Skeletal muscle cell (primary cell): ENCODE data around the genes SLC17A1, H4C6, H3C7 and H2BC9.

DNA sequence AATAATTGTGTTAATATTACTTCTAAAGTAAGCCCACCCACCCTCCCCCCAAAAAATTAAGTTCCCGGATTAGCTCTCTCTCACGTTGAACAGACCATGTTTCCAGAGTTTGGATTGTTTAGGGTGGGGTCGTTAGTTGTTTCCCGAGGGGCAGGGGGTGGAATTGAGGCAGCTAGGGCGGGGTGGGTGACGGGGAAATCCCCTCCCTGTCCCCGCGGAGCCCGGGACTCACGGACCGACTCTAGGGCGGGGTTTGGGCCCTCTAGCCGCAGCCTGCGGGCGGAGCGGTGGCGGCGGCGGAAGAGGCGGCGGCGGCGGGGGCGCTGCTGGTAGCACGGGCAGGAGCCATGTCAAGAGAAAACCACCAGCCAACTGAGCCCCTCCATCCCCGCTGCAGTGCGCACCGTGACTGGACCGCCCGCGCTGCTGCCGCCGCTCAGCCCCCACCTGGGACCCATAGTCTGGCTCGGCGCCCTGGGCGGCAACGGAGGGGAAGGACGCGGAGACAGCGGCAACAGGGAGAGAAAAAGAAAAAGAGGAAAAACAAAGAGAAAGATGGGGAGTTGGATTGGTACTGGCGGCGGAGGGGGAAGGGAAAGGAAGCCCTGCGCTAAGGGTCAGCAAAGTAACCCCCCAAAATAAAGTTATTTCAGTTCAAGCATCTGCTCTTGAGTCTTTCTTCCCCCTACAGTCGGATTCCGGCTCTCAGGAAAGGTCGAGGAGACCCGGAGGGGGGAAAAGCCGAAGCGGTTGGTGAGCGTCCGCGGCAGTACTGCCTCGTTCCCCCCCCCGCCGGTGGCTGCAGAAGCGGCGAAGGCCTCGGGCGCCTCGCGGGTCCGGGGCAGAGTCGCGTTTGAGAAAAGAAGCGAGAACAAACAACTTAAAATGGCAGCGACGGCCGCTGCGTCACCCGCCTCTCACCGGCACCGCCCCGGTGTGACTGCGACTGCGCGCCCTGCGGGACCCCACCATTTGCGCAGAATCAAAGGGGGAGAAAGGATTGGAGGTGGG is 1.3 kb upstream of the C6orf62 start:
- RRBS: under 1% methylated on average over 25 of the region's 78 CpGs

DNA sequence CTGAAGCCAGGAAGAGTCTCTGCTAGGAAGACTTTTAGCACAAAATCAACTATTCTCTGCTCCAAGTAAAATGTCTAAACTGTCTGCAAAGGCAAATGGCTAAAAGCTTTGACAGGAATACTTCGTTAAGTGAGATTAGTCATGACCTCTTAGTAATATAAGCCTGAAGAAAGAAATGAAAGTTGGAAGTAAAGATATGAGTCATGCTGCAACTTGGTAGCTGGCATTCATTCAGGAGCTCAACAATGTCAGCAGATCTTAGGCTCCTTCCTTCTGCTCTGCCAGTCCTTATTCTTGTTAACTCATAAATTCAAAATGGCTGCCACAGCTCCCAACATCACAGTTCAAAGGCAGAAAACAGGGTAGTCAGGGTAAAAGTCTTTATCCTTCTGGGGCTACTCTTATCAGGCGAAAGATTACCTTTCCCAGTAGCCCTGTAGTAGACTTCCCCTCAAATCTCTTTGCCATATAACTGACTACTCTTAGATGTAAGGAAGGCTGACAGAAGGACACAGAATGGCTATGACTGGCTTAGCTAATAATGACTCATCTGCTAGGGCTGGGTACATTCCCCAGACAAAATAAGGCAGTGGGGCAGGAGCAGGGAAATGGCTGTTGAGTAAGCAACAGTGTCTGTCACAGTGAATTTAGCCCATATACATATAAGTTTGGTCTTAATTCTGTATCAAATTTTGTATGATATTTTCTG is 24.4 kb upstream of the C6orf62 start:
- RRBS: no CpG with 5 or more reads among the region's 2 CpGs

DNA sequence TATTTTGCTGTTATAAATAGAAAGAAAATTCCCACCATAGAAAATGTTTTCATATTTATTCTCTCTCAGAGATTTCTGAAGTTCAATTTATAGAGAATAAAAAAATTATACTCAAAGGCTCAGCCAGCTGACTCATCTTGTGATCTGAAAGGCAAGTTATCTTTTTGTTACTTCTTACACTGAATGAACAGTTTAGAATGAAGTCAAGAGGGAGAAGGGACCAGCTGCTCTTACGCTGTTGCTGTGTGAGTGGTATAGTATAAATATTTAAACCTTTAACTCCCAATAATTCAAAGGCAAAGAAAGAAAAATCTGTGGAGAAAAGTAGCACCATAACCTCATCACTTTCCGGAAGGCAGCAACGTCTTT is 7.4 kb downstream of the RIPOR2 start:
- RRBS: no CpG with 5 or more reads among the region's 3 CpGs

DNA sequence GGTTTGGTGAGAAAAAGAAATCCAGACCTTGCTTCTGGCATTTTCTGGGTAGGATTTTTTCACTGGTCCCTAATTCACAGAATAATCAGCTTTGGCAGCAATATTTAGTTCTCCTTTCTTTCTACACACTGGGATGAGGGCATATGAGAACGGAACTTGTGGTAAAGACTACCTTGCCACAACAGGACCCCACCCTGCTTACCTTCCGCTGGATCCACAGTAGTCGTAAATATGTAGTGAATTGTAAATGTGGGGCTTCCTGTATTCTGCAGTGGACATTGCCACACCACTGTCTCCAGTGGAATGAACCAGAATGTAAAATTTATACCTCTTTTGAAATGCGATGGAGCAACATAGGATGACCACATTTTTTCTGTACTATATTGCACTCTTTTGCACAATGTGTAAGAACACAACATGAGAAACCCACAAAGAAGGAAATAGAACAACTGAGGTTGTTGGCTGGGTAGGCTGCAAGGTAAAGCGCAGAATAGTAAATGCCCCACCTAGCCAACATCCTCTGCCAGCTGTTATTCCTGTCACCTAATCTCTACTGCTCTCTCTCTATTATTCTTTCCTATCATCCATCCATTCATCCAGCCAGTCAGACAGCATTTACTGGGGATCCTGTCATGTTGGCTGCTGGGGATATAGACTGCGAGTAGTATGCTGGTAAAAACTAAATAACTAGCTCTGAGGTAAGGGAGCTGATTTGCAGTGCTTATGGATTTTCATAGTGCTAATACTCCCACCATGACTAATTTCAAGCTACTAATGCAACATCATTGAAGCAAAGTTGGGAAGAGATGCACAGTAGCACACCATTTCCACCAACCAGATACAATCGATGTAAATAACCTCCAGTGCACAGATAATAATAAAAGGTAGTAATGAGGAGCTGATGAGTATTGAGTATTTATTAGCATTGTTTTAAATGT is 16.2 kb upstream of the RIPOR2 start:
- RRBS: no CpG with 5 or more reads among the region's 7 CpGs

GRCh38 chr6:25085701-25086230 is 150.0 kb upstream of the RIPOR2 start:
- RRBS: no CpG with 5 or more reads among the region's 1 CpG

DNA sequence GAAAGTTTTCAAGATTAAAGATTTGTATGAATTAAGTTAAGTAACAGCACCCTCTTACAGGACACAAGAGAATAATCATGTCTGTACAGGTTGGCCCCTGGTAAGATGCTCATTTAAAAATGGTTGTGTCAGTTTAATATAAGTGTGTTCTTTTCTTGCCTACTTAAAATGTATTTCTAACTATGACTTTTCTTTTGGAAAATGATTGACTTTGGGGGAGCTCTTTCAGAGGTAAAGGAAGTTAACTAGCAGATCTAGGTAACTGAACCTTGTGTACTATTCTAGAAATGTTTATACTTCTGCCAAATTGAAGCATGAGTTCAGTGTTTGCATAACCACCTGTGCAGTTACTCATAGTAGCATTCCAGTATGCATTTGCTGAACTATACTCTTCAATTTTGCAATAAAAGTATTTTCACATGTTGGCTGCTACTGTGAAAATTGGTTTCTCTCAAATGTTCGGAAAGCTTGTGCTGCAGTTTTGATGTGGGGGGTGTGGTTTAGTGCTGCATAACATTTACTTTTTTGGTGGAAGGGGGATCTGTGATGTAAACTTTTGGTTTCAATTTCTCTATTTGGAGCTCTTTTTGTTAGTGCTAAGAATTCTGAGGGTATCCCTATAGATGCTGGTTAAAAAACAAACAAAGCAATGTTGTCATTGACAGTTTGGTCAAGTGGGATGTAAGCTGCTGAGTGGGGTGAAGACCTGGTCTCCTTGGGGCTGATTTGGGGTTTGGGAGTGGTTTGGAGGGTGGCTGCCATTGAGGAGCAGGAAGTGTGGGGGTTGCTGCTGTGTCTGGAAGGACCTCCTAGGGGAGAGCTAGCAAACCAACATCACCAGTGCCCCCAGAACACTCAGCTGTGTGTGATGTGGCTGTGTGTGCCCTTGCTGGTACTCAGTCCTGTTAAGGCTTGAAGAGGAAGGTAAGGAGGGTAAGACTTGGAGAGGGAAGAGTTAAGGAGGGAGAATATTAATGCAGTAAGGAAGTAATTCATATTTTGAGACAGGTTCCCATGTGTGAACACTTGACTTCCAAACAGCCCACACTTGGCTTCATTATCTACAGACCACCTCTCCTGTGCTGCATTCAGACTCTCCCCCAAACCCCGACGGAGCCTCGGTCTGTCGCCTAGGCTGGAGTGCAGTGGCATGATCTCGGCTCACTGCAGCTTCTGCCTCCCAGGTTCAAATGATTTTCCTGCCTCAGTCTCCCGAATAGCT is 87.9 kb downstream of the CARMIL1 start:
- RRBS: no CpG with 5 or more reads among the region's 7 CpGs

GRCh38 chr6:25600072-25600731 is 51.8 kb upstream of the SCGN start:
- RRBS: no CpG with 5 or more reads among the region's 15 CpGs

- RRBS: no CpG with 5 or more reads among the region's 3 CpGs
Measured at GRCh38 chr6:25750898-25751425, 3.6 kb upstream of the SLC17A4 start.

DNA sequence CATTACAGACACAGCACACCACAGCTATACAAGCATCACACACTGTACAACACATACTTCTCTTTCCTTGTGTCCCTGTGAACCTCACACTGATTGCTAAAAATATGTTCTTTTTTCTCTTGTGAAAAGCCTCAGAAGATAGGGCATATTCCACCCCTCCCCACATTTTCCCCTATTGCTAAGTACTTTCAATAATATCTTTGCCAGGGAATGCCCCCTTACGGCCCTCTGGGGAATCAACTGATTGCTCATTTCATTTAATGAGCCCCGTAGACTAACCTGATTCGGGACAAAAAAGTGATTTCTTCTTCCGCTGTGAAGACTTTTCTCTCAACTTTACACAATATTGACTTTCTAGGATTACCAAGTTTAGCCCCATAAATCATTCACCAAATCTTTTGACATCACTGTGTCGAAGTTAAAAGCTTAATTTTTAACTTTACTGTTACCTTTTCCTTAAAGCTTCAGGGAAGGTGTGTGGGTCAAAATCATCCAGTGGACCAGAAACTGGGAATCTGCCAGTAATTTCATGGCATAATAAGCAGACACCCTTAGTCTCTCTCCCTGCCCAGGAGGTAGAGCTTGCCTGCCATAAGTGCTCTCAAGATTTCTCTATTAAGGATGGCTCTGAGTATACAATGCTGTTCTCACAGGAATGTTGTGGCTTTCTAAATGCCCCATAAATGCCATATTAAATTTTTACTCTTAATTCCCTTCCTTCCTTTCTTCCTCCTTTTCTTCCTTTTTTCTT is at the start of gene SLC17A1:
SLC17A1 (minus strand) TSS at position 338 of the 751 bp plus-strand sequence.
- RRBS: no CpG with 5 or more reads among the region's 5 CpGs

DNA sequence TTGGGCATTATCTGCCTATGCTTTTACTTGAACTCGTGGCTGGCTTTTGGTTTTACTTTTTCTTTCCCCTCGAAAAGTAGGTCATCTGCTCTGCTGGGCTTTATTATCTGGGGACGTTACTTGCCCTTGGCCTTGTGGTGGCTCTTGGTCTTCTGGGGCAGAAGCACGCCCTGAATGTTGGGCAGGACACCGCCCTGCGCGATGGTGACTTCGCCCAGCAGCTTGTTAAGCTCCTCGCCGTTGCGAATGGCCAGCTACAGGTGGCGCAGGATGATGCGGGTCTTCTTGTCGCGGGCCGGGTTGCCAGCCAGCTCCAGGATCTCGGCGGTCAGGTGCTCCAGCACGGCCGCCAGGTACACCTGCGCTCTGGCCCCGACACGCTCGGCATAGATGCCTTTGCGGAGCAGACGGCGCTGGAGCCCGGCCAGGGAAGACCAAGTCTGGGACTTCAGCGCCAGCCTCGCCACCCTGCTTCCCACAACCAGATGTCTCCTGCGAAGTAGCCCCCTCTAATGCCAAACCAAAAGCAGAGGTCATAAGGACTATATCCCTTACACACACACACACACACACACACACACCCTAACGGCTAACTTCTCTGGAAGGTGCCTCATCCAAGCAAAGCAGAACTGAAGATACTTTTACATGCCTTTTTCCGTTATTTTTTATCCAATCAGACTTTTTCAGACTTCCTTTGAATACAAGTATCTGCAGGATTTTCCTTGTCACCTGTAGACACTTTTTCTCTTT is 8.0 kb upstream of the SLC17A3 start:
- RRBS: 65% methylated on average over 4 of the region's 33 CpGs

- RRBS: no CpG with 5 or more reads among the region's 5 CpGs
Measured at GRCh38 chr6:25928536-25929489, 1.7 kb downstream of the SLC17A2 start.

GRCh38 chr6:25987296-25988399 is 25.0 kb downstream of the TRIM38 start:
- RRBS: no CpG with 5 or more reads among the region's 14 CpGs

DNA sequence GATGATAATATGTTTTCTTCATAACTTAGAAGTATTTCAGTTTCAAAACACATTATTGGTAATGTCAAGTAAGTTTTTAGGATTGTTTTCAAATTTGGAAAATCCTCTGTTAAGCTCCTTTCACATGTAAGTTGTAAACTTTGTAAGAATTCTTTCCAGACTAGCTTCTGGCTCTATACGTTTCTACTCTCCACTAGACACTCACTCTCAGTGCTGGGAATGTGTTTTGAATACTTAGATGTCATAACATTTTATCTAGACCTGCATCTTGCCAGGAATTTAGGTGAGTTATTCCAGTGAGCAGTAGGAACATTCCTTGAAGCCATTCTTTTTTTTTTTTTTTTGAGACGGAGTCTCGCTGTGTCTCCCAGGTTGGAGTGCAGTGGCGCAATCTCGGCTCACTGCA is 1.7 kb downstream of the H3C3 start:
- RRBS: no CpG with 5 or more reads among the region's 5 CpGs

- RRBS: no CpG with 5 or more reads among the region's 4 CpGs
Measured at GRCh38 chr6:26141305-26142138, 14.6 kb upstream of the H1-4 start.

- RRBS: no CpG with 5 or more reads among the region's 4 CpGs
Measured at GRCh38 chr6:26193891-26194840, 2.9 kb downstream of the H3C4 start.

GRCh38 chr6:26232439-26232968 is 2.3 kb downstream of the H1-3 start:
- RRBS: no CpG with 5 or more reads among the region's 7 CpGs

- RRBS: no CpG with 5 or more reads among the region's 51 CpGs
Measured at GRCh38 chr6:26240010-26241006, at the start of gene H4C6. Gene H4C6 (plus strand): TSS chr6:26240393.

- RRBS: no CpG with 5 or more reads among the region's 38 CpGs
Measured at GRCh38 chr6:26250190-26250830, at the start of gene H3C7. Gene H3C7 (minus strand): TSS chr6:26250635.

DNA sequence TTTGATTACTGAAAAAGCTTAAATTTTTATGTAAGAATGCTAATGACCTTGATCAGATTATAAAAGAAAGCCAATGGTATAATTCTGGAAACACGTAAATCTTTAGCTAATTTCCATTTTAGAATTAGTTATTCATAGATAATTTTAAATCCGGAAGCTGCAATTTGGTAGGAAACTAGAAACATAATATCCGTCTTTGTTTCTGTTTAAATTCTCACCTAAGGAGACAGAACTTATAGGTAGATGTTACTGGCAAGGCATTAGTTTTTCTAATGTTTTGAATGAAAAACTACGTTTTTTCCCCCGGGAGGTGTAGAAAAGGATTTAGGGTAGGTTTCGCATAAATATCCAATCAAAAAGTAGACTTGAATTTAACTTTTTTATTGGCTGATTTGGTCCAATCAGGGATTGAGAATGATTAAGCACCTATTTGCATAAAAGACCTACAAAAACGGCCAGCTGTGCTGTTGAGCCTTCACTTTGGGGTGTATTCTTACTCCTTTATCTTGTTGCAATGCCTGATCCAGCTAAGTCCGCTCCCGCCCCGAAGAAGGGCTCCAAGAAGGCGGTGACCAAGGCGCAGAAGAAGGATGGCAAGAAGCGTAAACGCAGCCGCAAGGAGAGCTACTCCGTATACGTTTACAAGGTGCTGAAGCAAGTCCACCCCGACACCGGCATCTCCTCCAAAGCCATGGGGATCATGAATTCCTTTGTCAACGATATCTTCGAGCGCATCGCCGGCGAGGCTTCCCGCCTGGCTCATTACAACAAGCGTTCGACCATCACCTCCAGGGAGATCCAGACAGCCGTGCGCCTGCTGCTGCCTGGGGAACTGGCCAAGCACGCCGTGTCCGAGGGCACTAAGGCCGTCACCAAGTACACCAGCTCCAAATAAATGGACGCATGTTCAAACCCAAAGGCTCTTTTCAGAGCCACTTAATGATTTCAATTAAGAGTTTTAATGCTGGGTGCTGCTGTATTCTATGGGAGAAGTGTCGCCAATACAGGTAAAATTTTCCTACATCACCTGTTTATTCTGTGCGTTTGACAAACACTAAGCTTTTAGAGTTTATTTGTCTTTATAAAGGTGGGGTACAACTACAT is at the start of gene H2BC9:
H2BC9 (plus strand) TSS at position 478 of the 1,104 bp plus-strand sequence.
- RRBS: no CpG with 5 or more reads among the region's 37 CpGs